ENCODE results near the gene NANP.

- PRO-cap: no peak
- RAMPAGE, long total RNA: no peak
Observed at GRCh38 chr20:25475993-25476865, 68.8 kb downstream of the GINS1 start.

- PRO-cap: no peak
- RAMPAGE, long total RNA: no peak
Observed at GRCh38 chr20:25584719-25585384, 479 bp downstream of the NINL start.

GRCh38 chr20:25623367-25624343, at the start of gene NANP:
NANP (minus strand) TSS chr20:25624014.
- PRO-cap: bidirectional peak, plus-strand start at chr20:25624170, minus-strand start at chr20:25623979
- RAMPAGE, long total RNA: no peak

- PRO-cap: no peak
- RAMPAGE, long total RNA: no peak
Observed at GRCh38 chr20:25718865-25719561, 22.4 kb upstream of the ZNF337 start.

DNA sequence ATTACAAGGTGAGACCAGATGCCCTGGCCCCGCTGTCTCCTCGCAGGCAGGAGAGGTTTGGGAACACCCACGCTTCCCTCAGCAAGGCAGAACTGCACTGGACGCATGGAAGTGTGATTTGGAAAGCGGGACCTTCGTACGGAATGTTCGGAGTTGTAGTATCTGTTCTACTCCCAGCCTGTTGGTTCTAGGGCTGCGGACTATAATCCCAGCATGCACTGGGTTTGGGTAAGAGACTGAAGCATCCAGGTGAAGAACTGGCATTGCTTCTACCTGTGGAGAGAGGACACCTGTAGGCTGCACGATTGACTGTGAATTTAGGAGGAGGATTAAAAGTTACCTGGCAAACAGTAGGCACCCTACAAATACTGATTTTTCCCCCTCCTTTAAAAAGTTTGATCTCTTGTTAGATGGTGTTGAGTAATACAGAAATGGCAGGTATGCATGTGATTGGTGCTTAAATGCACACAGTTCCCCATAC, 54.7 kb upstream of the ZNF337 start:
- PRO-cap: no peak
- RAMPAGE, long total RNA: no peak

- PRO-cap: unidirectional peak, plus-strand start at chr20:26009843
- RAMPAGE, long total RNA: start-site peak on the plus strand at chr20:26009807-26009876, 102 and 20 reads in 2 replicates
Observed at GRCh38 chr20:26009348-26009979, 312.8 kb upstream of the ZNF337 start.

DNA sequence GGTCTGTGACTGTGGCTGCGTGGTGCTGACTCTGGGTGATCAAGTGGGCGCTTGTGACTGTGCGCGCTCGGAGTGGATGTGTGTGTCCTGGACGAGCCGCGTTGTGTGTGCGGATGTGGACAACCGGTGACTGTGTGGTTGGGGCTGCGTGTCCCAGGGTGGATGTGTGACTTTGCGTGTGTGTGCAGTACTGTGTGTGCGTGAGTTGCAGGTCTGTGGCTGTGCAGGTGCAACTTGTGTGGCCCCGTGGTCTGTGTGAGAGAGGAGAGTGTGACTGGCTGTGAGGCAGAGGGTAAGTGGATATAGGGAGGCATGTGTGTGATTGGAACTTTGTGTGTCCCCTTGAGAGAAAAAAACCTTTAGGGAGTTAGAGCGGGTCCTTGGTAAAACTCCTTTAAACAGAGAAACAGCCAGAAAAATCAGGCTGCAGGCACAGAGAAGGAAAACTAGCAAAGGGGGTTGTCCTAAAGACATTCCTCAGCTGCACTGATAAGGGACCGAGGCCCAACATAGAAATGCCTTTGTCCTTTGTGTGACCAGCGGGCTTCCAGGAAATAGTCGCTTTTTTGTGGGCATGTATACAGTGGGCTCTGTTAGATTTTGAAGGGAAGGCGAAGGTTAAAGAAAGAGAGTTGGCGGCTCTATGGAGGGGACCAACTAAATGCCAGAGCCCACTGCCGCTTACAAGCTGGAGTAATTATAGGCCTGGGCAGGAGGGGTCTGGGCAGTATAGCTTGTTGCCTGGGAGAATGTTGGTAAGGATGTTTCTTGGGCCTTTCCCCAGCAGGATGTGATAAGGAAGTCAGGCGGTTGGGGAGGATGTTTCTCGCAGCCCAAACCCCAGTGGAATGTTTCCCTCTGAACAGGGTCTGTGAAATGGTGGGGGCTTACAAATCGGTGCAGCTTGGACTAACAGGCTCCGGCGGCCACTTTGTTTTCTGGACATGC, 313.6 kb upstream of the ZNF337 start:
- PRO-cap: no peak
- RAMPAGE, long total RNA: no peak

DNA sequence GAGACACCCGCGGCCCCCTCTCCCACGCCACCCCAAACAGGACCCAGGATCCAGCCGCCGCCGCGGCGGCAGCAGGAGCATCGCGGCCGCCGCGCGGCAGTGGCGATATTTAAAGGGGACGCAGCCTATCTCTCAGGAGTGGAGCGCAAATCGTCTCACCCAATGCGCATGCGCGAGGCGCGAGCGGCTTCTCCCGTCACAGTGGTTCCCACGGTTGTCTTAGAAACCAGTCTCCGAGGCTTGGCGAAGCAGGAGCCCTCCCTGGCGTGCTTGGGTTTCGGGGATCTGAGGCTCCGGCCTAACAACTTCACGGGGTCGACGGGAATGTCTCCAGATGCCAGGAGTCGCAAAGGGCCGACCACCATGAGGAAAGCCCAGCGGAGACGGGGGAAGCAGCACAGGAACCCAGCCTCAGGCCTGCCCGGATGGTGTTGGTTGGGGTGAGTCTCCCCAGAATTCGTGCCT, 973.4 kb upstream of the DEFB115 start:
- PRO-cap: no peak
- RAMPAGE, long total RNA: no peak

DNA sequence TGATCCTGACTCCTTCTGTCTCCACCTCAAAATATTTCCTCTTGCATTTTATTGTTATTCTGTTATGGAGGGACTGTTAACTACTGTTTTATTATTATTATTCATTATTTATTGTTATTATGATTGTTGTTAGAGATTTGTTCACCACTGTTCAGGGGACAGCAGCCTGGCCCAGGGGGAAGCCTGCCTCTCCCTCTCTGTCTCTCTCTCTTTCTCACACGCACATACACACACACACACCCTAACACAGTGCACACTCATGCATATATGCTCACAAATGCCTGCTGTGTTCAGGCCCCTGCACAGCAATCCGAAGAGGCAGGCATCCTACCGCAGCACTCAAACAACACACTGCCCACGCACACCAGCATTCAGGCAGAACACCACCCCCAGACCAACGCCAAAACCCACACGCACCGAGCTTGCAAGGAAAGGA, 968.6 kb upstream of the DEFB115 start:
- PRO-cap: no peak
- RAMPAGE, long total RNA: no peak

GRCh38 chr20:30486455-30487271, 770.8 kb upstream of the DEFB115 start:
- PRO-cap: no peak
- RAMPAGE, long total RNA: no peak

DNA sequence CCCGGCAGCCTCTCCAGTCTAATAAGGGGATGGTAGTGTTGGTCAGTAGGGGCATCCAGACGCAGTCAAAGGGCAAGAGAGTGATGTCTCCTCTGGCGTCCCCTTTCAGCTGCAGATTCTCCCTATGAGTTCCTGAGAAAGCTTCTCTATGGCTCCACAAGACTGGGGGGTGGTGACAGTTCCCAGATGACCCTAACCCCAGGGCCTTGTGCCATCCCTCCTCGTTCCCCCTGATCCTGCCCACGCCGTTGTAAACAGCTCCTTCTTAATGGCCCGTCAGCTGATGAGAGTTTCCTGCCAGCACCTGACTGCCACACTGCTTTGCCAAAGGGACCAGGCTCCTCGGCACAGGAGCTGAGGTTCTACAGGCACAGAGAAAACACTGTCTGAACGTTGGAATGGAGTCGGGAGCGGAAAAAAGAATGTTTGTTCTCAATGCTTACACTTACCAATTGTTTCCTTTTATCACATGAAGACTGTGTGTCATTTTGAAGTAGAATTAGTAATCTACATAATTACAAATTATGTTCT, 645.9 kb upstream of the DEFB115 start:
- PRO-cap: no peak
- RAMPAGE, long total RNA: no peak

DNA sequence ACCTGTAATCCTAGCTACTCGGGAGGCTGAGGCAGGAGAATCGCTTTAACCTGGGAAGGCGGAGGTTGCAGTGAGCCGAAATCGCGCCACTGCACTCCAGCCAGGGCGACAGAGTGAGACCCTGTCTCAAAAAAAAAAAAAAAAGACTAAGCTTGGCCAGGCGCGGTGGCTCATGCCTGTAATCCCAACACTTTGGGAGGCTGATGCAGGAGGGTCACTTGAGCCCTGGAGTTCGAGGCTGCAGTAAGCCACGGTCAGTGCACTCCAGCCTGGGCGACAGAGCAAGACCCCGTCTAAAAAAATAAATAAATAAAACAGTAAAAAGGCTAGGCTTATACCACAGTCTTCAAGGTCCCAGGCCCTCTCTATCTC, 566 bp upstream of the MCTS2 start:
- PRO-cap: no peak
- RAMPAGE, long total RNA: no peak

DNA sequence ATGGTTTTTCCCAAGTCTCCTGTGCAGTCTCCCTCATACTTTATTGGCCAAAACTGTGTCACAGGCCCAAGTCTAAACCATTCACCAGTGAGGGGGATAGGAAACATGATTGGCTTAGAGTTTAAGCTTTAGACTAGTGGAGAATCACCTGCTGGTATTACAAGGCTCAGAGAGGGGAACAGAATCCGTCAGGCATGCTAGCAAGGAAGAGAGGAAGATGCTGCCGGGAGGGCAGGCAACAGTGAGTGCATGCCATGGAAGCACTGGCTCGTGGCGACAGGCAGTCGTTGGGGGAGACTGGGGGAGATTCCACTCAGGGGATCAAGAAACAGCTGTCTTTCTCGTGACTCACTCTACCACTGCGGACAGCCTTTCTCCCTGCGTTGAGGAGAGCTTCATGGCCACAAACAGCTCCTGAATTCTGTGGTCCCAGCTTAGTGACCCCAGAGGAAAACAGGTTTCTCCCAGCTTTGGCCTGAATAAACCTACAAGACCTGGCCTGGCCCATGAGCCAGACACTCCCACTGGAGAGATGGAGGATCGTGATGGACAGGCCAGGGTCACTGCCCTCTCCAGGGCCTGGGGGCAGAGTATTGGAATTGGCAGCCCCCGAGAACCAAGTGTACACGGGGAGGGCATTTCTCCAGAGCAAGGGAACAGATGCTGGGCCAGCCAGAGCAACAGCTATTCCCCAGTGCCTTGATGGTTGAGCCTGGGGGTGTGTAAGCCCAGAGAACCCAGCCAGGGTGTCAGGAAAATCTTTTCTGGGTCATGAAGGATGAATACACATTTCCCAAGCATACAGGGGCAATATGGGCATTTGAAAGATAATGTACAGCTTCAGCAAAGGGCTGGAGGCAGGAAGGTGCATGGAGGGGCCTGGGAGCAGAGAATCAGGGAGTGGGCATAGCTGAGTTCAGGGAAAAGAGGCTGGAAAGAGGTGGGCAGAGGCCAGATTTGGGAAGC, 4.5 kb downstream of the MCTS2 start:
- PRO-cap: no peak
- RAMPAGE, long total RNA: no peak

GRCh38 chr20:31704298-31705202, 18.1 kb downstream of the BCL2L1 start:
- PRO-cap: no peak
- RAMPAGE, long total RNA: no peak

GRCh38 chr20:31712497-31713046, 10.1 kb downstream of the BCL2L1 start:
- PRO-cap: no peak
- RAMPAGE, long total RNA: no peak

GRCh38 chr20:31723403-31724059, 863 bp upstream of the BCL2L1 start:
- PRO-cap: bidirectional peak, plus-strand start at chr20:31723733, minus-strand start at chr20:31723497; unidirectional peak, minus-strand start at chr20:31723934; unidirectional peak, minus-strand start at chr20:31723972
- RAMPAGE, long total RNA: no peak

GRCh38 chr20:31806514-31807053, 12.6 kb upstream of the MYLK2 start:
- PRO-cap: no peak
- RAMPAGE, long total RNA: no peak

- PRO-cap: no peak
- RAMPAGE, long total RNA: no peak
Observed at GRCh38 chr20:31808247-31808875, 10.8 kb upstream of the MYLK2 start.

DNA sequence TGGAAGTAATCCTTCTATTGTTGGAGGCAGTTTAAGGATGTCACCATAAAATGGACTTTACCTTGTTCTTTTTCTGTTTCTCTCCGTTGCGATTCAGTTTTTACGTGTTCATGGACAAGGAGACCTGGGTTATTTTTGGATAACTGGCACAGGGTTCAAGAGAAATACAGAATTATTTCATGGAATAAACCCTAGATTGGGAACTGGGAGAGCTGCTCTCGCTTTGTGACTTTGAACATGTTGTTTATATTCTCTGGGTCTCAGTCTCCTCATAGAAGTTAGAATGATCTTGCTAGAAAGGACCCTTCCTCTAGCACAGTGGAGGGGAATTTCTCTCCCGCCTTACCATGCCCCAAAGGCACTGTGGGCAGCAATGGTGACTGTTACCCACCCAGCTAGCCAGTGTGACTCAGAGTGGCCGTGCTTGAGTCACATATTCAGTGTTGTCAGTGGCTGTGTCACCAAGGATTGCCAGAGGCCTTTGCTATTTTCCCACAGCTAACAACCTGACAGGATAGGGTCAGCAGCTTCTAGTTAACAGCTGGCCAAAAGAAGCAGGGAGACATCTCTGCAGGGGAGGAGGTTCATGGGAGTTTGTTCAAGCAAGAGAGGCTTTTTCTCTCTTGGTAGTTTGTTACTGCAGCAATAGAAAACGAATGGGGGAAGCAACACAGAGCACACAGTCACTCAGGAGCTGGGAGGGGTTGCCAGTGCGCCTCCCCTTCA, 9.0 kb upstream of the MYLK2 start:
- PRO-cap: no peak
- RAMPAGE, long total RNA: no peak

DNA sequence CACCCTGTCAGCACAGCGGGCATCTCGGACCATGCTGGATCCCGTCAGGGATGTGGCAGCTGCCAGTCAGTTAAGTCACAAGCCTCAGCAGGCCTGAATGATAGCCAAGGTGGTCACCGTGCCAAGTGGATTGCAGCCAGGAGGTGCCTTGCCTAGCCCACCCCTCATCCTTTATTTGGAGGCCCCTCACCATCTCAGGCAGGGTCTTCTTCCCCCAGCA, 7.3 kb upstream of the MYLK2 start:
- PRO-cap: no peak
- RAMPAGE, long total RNA: no peak